Heart (tissue), 3 donors: ENCODE measurements around a stretch of chr3.

GRCh38 chr3:50120455-50121115, 31.9 kb downstream of the RBM5 start:
- RAMPAGE, long total RNA, 2 experiments: no peak in any of the 2 experiments

DNA sequence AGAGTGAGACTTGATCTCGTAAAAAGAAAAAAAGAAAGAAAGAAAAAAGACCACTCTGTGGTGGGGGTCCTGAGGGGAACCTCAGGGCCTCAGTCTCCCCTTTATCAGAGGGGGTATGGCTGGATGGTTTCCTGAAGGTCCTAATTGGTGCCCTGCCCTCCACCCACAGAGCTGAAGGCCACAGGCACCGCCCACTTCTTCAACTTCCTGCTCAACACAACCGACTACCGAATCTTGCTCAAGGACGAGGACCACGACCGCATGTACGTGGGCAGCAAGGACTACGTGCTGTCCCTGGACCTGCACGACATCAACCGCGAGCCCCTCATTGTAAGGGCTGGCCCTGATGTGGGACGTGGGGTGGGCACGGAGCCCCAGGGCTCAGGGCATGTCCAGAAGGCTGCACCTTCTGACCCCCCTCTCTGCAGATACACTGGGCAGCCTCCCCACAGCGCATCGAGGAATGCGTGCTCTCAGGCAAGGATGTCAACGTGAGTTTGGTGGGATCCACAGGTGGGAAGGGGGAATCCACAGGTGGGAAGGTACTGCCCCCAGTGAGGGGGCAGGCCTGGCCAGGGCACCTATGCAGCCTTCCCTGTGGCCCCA, 17.7 kb upstream of the GNAT1 start:
- RAMPAGE, long total RNA, 2 experiments: no peak in any of the 2 experiments

DNA sequence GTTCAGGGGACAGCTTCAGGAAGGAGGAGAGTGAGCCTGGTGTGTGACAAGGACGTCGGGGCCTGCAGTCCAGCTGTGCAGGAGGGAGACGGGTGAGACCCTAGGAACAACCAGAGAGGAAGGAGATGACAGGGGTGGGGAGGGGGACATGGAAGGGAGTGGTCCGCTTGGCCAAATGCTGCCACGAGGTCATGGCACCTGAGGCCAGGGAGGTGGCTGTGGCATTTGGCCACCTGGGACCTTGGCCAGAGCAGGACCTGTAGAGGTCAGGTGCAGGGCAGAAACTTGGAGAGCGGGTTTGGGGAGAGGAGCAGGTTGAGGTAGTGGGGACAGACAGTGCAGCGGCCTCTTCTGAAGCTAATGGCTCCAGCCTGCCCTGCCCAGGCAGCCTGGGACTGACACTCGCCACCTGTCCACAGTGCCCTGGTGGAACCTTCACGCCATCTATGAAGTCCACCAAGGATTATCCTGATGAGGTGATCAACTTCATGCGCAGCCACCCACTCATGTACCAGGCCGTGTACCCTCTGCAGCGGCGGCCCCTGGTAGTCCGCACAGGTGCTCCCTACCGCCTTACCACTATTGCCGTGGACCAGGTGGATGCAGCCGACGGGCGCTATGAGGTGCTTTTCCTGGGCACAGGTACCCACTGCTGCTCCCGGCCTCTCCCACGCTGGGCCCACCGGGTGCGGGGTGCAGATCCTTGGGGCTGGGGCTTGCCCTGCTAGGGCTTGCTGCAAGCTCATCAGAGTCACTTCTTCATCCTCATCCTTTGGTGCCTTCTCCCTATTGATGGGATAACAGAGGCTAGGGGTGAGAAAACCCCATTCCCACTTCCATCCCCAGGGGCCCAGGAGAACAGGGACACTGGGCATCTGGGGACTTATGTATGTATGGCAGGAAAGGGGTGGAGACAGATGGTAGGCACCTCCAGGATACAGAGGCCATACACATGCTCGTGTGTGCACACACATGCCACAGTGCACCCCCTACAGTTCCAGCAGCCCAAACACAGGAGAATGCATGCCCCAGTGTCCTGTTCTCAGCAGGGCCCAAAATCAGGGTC, 6.9 kb upstream of the GNAT1 start:
- RAMPAGE, long total RNA, 2 experiments: no peak in any of the 2 experiments

DNA sequence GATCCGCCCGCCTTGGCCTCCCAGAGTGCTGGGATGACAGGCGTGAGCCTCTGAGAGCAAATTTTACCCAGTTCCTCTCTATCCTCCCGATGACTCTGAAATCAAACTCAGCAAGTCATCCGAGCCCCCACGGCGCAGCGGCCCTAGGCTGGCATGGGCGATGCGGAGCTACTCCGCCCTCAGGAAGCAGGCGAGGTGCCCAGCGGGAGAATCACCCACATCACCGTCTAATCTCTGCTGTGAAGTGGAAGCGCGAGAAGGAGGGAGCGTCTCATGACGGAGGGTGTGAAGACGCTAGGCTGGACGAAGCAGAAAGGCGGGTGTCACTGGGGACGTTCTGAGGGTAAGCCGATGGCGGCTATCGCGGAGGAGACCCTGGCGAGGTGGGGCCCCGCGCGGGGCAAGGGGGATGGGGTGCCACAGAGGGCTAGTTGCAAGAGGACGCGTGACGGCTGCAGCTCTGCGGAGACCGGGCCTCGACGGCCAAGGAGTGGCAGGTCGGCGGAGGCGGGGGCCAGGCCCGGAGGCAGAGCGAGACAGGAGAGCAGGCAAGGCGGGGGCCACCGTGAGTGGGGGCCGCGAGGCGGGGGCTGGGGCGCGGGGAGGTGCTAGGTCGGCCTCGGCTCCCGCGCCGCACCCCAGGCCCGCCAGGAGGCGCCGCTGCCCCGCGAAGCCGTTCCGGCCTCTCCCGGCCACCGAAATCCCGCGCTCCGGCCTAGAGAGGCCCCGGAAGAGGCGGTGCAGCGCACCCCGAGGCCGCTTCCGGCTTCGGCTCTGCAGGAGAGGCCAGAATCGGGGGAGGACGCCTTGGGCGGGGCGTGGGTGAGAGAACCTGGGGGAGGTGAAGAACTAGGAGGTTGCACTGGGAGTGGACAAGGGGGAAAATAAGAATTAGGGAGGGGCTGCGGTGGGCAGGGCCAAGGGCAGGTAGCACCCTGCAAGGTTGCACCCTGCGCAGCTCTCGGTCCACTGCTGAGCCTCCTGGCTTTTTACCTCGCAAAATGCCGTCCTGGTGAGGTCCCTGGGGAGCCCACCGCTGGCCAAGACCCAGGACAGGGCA, 8.8 kb upstream of the GNAI2 start:
- RAMPAGE, long total RNA, 2 experiments: no peak in any of the 2 experiments

DNA sequence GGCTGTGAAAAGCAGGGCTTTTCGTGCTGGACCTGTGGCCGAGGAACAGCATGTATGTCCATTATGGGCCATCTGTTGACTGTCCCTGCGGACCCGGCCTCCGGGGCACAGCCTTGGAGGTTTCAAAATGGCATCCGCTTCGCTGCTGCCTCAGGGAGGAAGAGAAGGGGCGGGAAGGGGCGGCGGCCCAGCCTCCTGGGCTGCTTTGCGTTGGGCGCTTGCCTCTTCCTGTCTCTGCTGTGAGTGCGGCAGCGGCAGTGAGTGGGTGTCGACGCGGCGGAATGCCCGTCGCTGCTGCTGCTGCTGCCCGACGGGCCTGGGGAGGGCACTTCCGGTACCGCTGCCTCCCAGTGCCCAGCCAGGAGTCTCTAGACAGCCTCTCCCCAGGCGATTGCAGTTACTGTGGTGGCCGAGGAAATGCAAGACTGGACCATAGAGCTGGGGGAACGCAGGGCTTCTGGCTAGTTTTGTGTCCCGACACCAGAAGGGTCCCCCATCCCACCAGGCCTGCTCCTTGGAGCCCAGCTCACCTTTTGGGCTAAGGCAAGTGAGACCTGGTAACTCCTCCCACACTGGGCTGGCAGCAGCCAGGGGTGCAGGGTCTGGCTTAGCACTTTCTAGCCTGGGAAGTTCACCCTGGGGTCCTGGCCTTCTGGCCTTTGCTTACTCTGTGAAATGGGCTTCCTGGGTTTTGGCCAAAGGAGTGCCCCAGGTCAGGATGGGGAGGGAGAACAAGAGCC, 2.0 kb downstream of the GNAI2 start:
- RAMPAGE, long total RNA, 2 experiments: no peak in any of the 2 experiments

DNA sequence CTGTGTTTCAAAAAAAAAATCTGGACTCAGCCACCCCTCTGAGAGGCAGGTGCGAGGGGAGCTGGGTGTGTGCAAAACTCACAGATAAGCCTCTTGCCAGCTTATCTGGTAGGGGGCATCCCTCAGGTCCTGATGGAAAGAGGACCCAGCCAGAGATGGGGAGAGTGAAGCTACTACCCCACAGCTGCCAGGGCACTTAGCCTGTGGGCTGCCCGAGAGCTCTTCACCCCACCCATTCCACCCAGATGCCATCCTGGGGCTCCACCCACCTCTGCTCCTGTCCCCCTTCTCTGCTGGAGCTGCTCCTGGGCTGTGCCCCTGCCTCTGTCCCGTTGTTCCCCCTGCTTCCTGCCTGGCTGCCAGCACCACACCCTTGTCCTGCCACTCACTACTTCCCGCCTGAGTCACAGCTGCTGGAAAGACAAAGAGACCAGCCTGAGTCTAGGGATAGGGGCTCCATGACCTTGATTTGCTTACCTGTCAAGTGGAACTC, 12.3 kb downstream of the GNAI2 start:
- RAMPAGE, long total RNA, 2 experiments: no peak in any of the 2 experiments

- RAMPAGE, long total RNA, 2 experiments: no peak in any of the 2 experiments
Observed at GRCh38 chr3:50252814-50253435, 16.0 kb upstream of the SEMA3B start.

GRCh38 chr3:50258692-50259421, 10.1 kb upstream of the SEMA3B start:
- RAMPAGE, long total RNA, 2 experiments: no peak in any of the 2 experiments

- RAMPAGE, long total RNA, 2 experiments: no peak in any of the 2 experiments
Observed at GRCh38 chr3:50264248-50265456, 4.3 kb upstream of the SEMA3B start.

DNA sequence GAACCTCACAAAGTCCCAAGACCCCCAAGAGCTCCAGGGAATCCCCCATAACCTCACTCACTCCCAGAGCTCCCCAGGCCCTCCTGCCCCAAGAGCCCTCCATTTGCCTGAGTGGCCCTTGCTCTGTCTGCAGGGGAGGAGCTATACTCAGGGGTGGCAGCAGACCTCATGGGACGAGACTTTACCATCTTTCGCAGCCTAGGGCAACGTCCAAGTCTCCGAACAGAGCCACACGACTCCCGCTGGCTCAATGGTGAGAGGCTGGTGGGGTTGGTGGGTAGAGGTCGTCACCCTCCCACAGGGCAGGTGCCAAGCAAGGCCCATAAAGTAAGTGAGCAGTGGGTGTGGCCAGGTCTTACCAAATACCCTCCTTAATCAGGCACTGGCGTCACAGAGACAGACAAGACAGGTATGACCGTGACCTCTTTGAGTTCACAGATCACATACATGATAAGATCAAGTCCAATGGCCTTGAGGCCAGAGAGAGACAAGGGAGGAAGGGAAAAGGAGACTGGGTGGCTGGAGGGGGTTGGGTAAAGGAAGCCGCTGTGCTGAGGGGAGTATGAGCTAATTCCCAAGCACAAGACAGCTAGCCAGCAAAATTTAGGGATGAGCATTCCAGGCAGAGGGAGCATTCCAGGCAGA, 2.4 kb downstream of the SEMA3B start:
- RAMPAGE, long total RNA, 2 experiments: no peak in any of the 2 experiments

DNA sequence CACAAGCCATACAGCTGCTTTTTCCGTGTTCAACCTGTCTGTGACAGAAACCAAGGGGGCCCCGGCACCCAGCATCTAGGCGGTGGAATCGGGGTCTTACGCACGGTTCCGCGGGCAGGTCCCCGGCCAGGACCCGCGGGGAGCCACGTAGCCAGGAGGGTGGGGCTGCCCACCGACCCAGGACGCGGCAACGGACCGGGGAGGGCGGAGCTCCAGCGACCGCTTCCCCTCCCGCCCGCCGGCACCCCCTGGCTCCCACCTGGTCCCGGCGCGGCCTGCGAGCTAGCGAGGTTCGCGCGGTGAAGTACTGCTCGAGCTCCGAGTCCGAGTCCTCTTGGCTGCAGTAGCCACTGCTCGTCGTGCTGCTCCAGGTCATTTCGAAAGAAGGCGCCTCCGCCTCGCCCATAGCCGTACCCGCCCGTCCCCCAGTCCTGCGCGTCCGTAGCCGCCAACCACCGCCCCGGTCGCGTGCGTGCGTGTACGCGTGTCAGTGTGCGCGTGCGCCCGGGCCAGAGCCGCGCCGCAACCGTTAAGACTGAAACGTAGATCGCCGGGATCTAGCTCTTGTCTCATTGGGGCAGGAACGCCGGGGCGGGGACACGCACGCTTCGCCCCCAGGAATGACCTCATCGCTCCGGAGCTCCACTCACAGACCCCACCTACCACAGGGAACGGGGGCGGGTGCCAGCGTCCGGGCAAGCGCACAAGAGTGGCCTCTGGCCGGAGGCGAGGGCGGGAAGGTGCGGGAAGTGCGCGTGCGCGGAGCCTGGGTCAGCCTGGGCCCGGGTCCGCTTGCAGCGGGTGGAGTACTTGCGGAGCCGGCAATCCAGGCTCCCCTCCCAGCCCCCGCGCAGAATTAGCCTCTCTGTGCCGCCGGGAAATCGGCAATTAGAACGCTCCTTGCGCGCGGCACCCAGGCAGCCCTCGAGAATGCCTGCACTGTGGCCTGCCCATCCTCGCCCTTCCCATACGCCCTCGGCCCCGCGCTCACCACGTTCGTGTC, 3.4 kb downstream of the RASSF1 start:
- RAMPAGE, long total RNA, 2 experiments: start-site peak on the plus strand in 1 of 2 experiments, centred at position 763 of the sequence, 12 reads per replicate; start-site peak on the minus strand in 1 of 2 experiments, centred at position 477 of the sequence, 25 reads per replicate

- RAMPAGE, long total RNA, 2 experiments: no peak in any of the 2 experiments
Observed at GRCh38 chr3:50339696-50340119, 928 bp downstream of the RASSF1 start.

DNA sequence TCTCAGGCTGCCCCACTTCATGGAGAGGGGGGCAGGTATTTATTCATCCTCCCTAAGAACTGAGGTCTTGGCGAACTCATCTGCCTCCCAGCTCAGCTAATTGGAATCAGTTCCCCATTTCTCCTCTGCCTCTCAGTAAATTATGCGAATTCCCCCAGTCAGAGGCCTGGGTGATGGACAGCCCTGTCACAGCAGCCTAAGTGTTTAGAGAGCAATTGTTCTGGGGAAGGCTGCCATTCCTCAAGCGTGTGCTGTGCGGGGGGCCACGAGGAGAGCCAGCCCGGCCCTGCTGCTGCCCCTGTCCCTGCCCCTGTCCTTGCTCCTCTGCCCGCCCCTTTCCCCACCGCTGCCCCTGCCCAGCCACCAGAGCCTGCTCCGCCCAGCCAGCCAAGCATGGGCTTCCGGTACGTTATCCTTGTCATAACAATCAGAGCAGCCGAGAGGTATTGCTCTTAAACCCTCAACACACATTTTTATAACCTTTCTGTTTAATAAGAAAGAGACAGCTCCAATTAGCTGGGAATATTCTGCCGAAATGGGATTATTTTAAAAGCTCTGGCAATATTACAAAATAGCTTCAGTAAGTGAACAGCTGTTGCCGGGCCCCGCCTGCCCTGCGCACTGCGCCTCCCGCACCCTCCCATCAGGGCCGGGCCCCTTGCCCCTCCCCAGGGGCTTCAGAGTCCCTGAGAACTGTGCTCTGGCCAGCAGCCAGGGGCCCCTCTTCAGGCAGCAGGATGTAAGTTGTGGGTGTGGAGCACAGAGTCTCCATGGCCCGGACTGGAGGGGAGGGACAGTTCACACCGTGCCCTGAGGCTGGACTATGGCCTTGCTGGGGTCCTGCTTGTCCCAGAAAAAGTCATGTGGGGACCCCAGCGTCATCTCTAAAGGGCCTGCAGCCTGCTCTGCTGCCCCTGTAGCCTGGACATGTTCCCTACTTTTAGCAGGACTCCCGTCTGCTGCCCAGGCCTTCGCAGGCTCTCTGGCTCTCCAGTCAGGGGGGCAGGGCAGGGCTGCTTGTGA, 12.4 kb upstream of the CACNA2D2 start:
- RAMPAGE, long total RNA, 2 experiments: no peak in any of the 2 experiments

GRCh38 chr3:50547039-50547482, 20.5 kb downstream of the C3orf18 start:
- RAMPAGE, long total RNA, 2 experiments: no peak in any of the 2 experiments

DNA sequence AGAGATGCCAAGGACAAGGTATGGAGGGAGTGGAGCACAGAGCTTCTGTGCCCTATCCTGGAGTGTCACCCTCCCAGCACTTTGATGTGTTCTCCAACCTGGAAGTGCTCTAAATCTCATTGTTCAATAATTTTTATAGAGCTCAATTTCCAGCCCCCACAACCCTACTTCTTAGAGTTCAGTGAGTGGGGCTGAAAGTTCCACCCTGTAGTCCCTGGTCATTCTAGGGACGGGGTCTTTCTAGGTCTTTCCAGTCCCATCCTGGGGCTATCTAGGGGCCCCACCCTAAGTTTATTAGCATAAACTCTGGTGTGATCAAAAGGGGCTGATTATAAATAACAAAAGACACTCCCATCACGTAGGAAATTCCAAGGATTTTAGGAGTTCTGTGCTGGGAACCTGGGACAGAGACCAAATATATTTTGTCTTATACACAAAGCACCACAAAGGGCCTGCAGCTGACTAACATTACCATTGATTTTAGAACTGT, 41.8 kb downstream of the RAD54L2 start:
- RAMPAGE, long total RNA, 2 experiments: no peak in any of the 2 experiments

DNA sequence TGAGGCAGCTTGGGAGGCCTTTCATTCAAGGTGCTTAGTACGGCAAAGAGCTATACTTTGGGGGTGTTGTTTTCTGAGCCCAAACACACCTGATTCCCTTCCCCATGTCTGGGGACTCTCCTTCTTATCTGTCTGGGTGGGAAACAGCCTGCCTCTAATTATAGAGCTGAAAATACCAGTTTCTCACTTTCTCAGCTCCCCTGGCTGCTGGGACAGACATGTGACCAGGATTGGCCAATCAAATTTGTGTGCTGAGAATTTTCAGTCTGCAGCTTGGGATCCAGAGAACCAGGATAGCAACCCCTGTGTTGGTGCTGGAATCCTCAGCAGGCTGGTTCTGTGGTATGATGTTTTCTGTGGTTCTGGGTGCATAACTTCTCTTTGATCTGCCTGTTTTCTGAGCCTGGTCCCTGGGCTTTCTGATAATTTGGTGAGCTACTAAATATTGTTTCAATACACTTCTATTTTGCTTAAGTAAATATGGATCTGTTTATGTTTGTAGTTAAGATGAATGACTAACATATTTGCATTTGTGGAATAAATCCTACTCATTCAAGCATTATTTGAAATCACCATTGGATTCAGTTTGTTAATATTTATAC, 19.6 kb upstream of the IQCF6 start:
- RAMPAGE, long total RNA, 2 experiments: no peak in any of the 2 experiments

GRCh38 chr3:51962699-51963179, 4.5 kb downstream of the PCBP4 start:
- RAMPAGE, long total RNA, 2 experiments: no peak in any of the 2 experiments

- RAMPAGE, long total RNA, 2 experiments: no peak in any of the 2 experiments
Observed at GRCh38 chr3:51968456-51968837, 1.2 kb upstream of the PCBP4 start.

- RAMPAGE, long total RNA, 2 experiments: no peak in any of the 2 experiments
Observed at GRCh38 chr3:52039785-52040333, 16.5 kb downstream of the DUSP7 start.

DNA sequence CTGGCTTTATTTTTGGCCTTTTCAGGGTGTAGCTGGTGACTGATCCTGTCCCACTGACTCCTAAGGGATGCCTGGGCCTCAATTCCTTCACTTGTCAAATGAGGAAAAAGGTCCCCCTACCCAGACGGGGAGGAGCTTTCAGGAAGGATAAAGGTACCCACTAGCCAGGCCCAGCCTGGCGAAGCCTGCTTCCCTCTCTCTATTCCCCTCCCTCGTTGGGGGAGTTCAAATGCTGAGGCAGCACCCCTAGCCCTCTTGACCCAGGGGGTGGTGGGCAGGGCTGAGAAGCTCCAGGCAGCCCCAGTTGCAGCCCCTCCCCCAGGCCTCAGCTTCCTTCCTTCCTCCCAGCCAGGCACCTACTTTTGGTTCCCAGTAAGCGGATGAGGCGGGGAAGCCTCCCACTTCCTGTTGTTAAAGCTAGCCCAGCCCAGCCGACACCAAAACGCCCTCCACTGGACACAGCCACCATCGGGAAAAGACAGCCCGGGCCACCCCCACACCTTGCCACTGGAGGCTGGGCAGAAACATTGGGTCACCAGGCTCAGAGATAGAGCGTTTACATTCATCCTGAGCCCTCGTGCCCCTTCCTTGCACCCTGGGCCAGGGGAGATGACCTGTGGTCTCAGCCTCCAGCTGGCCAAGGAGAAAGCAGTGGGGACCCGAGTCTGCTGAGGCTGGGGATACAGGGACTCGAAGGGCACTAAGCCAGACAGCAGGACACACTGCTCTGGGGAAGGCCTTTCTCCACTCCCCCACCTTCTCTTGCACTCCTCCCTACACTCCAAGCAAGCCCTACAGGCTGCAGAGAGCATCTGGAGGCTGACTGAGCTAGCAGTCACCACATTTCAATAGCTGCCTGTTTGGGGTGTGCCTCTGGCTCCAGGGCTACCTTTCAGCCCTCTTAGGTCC, 3.5 kb downstream of the DUSP7 start:
- RAMPAGE, long total RNA, 2 experiments: no peak in any of the 2 experiments